Upper lobe of left lung (tissue), 5 donors: ENCODE measurements around a stretch of chr19.

GRCh38 chr19:10559615-10560128, 6.1 kb downstream of the KRI1 start:
- PRO-cap, 2 experiments, result no peak in any of the 2 experiments
- RAMPAGE, long total RNA, 4 experiments, result no peak in any of the 4 experiments

DNA sequence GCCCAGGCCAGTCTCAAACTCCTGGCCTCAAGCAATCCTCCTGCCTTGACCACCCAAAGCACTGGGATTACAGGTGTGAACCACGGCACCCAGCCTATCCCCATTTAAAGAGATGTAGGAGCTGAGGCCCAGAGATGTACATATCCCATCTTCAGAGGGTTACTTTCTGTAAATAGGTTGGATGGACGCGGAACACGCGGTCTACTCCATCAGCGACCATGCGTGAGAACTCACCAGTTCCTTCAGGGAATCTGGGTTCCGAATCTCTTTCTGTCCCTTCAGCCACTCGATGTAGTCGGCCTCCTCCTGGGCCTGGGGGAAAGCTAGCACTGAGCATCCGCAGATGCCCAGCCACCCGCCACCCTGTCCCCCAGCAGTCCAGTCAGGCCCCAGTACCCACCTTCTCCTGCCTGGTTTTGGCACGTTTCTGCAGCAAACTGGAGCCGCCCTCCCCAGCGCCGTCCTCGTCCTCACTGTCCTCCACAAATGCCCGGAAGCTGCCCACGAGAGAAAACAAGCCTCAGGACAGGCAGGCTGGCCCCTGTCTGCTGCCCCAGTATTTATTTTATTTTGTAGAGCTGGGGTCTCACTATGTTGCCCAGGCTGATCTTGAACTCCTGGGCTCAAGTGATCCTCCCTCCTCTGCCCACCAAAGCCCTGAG, 4.9 kb downstream of the KRI1 start:
- PRO-cap, 2 experiments, result no peak in any of the 2 experiments
- RAMPAGE, long total RNA, 4 experiments, result no peak in any of the 4 experiments

- PRO-cap, 2 experiments, result no peak in any of the 2 experiments
- RAMPAGE, long total RNA, 4 experiments, result no peak in any of the 4 experiments
Measured at GRCh38 chr19:10612335-10612891, 12.9 kb upstream of the SLC44A2 start.

- PRO-cap, 2 experiments, result peak in 2 of 2 experiments; most common minus-strand start chr19:10653841 (in 2)
- RAMPAGE, long total RNA, 4 experiments, result start-site peak on the minus strand in 2 of 4 experiments, at chr19:10653839-10653875 at its widest, 37 to 39 reads per replicate
Measured at GRCh38 chr19:10653491-10654209, 496 bp upstream of the ILF3 start.

GRCh38 chr19:10678634-10679414, 22.4 kb upstream of the QTRT1 start:
- PRO-cap, 2 experiments, result no peak in any of the 2 experiments
- RAMPAGE, long total RNA, 4 experiments, result no peak in any of the 4 experiments

DNA sequence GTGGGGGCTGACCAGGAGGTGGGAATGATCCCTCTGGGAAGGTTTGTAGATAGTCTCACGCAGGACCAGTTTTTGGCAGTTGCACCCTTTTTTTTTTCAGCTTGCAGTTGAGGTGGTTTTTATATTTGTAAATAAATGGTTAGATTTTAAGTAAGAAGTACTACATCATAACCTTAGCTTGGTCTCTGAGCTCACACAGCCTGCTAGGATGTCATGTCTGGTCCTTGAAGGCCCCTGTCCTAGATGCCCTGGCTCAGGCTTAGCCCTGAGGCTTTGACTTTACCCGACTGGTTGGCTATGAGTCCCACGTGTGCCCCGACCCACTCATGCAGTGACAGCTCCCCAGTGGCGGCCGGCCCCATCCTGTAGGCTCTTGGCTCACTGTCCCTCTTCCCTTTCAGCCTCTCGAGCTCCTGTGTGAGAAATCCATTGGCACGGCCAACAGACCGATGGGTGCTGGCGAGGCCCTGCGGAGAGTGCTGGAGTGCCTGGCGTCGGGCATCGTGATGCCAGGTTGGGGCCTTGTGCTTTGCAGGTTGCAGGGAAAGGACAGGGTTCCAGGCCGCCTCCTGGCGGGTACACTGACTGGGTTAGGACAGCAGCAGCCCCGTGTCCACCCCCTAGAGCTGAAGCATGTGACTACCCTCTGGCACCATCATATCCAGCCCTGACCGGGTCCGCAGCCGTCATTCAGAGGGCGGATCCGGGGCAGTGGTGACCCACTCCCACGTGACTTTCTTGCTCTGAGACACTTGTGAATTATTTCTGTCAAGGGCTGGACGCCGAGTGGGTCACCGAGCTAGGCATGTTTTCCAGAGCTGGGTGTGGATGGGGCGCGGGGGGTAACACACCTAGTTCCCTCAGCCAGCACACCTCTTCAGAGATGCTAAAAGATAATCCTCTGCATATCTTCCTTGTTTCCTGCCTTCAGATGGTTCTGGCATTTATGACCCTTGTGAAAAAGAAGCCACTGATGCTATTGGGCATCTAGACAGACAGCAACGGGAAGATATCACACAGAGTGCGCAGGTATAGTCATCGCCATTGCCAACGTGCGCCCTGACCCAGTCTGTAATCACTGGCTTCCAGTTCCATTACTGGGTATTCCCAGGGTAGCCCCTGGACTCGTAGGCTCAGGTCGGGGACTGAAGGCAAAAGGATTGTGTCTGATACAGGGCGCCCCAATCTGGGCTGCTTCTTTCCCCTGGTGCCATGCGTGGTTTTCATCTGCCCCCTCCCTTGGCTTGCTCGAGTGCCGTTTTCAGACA, 21.4 kb upstream of the QTRT1 start:
- PRO-cap, 2 experiments, result no peak in any of the 2 experiments
- RAMPAGE, long total RNA, 4 experiments, result no peak in any of the 4 experiments

- PRO-cap, 2 experiments, result no peak in any of the 2 experiments
- RAMPAGE, long total RNA, 4 experiments, result no peak in any of the 4 experiments
Measured at GRCh38 chr19:10683601-10683931, 17.7 kb upstream of the QTRT1 start.

DNA sequence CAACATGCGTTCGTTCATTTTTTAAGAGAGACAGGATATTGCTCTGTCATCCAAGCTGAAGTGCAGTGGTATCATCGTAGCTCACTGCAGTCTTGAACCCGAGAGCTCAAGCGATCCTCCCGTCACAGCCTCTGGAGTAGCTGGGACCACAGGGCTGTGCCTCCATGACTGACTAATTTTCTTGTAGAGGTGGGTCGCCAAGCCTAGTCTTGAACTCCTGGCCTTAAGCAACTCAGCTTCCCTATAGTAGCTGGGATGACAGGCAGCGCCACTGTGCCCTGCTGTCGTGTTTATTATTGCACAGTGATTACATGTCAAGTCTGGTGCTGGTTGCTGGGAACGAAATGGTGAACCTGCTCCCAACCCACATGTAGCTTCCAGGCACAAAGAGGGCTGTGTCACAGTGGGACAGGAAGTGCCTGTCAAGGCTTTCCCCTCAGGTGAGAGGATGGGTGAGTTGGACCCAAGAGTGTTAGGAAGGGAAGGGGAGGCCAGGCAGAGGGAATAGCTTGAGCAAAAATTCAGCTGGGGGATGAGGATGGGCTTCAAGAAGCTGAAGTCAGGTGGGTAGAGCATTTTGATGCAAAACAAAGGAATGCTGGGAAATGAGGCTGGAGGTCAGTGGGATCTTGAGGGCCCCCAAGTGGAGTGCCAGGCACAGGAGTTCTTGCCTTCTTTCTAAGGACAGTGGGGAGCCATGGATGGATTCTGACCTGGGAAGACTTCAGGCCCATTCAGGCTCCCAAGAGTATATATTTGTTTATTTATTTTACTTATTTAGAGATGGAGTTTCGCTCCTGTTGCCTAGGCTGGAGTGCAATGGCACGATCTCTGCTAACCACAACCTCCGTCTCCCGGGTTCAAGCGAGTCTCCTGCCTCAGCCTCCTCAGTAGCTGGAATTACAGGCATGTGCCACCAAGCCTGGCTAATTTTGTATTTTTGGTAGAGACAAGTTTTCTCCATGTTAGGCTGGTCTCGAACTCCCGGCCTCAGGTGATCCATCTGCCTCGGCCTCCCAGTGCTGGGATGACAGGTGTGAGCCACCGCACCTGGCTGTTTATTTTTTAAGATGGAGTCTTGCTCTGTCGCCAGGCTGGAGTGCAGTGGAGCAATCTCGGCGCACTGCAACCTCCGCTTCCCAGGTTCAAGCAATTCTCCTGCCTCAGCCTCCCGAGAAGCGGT, 8.4 kb upstream of the QTRT1 start:
- PRO-cap, 2 experiments, result no peak in any of the 2 experiments
- RAMPAGE, long total RNA, 4 experiments, result no peak in any of the 4 experiments

- PRO-cap, 2 experiments, result no peak in any of the 2 experiments
- RAMPAGE, long total RNA, 4 experiments, result no peak in any of the 4 experiments
Measured at GRCh38 chr19:10763343-10764124, 45.7 kb downstream of the DNM2 start.

- PRO-cap, 2 experiments, result no peak in any of the 2 experiments
- RAMPAGE, long total RNA, 4 experiments, result no peak in any of the 4 experiments
Measured at GRCh38 chr19:10796825-10797203, 39.2 kb downstream of the TMED1 start.

- PRO-cap, 2 experiments, result no peak in any of the 2 experiments
- RAMPAGE, long total RNA, 4 experiments, result start-site peak on the plus strand in 1 of 4 experiments, at chr19:10802342-10802348 at its widest, 32 reads per replicate
Measured at GRCh38 chr19:10802255-10802793, 33.7 kb downstream of the TMED1 start.

DNA sequence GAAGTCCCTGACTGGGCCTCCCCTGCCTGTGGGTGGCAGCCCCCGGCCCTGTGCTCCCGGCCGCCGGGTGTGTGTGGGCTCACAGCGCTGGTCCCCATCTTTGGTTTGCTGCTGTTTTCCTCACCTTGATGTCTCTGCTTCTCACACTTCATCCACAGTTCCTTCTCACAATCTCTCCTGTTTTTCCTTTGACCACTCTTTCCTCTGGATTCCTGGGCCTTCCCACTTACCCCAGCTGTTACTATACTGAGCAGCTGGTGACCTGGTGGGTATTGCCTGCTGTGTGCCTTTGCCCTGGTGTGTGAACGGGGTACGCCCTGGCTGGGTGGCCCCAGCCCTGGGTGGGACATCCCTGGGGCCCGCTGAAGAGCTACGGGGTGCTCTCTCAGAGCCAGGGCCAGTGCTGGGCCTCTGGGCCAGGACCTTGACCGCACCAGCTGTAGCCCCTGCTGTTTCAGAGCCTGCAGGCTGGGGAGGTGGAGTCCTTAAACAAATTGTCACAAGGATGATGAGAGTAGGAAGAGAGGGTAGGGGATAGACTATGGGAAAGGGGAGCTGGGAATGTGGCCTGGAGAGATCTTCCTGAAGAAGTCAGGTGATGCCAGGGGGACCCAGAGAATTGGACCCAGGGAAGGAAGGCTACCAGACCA, 32.5 kb downstream of the TMED1 start:
- PRO-cap, 2 experiments, result no peak in any of the 2 experiments
- RAMPAGE, long total RNA, 4 experiments, result start-site peak on the plus strand in 1 of 4 experiments, centred at position 245 of the sequence, 42 reads per replicate

DNA sequence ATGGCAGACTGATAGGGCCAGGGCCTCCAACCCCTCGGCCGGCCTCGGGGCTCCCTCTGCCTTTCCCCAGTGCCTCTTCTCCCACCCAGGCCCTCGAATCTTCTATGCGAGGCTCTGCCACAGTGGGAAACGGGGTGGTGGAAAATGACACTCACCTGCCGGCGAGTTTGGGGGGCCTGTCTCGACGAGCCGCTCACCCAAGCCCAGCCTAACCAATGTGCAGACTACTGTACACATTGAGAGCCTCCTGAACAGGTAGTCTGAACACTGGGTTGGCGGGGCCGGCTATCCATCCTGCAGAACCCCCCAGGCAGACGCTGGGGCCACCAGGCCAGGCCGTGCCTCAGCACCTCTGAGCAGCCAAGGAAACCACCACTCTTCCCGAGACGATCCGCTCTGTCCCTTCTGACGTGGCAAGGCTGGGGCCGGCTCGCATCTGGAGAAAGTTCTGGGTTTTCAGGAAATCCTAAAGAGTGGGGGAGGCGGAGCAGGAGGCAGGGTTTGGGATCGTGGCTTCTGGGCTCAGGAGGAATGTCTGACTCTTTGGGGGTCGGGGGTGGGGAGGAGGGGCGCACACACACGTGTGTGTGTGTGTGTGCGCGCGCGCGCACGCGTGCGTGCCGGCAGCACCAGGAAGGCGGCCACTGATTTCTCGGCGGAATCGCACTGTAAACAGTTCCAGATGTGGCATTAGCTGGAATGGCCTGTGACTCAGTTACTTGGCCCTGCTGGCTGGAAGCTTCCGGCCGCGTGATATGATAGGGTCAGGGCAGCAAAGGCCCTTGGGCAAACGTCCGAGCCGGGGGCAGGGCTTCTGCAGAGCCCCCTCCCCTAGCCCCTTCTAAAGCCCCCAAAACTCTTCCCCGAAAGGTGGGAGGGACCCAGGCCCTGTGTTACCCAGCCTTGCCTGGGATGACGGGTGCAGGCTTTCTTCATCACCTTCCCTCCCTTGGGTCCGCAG, 18.5 kb downstream of the TMED1 start:
- PRO-cap, 2 experiments, result peak in 1 of 2 experiments; most common minus-strand start position 354 of the sequence (in 1)
- RAMPAGE, long total RNA, 4 experiments, result no peak in any of the 4 experiments

GRCh38 chr19:10831460-10832187, 4.4 kb downstream of the TMED1 start:
- PRO-cap, 2 experiments, result no peak in any of the 2 experiments
- RAMPAGE, long total RNA, 4 experiments, result no peak in any of the 4 experiments

GRCh38 chr19:10876272-10877030, 5.1 kb downstream of the CARM1 start:
- PRO-cap, 2 experiments, result no peak in any of the 2 experiments
- RAMPAGE, long total RNA, 4 experiments, result no peak in any of the 4 experiments

DNA sequence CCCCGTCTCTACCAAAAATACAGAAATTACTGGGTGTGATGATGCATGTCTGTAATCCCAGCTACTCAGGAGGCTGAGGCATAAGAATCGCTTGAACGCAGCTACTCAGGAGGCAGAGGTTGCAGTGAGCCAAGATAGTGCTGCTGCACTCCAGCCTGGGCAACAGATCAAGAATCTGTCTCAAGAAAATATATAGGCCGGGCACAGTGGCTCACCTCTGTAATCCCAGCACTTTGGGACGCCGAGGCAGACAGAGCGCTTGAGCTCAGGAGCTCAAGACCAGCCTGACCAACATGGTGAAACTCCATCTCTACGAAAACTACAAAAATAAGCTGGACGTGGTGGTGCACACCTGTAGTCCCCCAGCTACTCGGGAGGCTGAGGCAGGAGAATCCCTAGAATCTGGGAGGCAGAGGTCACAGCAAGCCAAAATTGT, 26.7 kb downstream of the YIPF2 start:
- PRO-cap, 2 experiments, result no peak in any of the 2 experiments
- RAMPAGE, long total RNA, 4 experiments, result no peak in any of the 4 experiments

- PRO-cap, 2 experiments, result no peak in any of the 2 experiments
- RAMPAGE, long total RNA, 4 experiments, result no peak in any of the 4 experiments
Measured at GRCh38 chr19:10921614-10922330, 6.7 kb downstream of the YIPF2 start.

GRCh38 chr19:10975719-10976021, 14.8 kb downstream of the SMARCA4 start:
- PRO-cap, 2 experiments, result no peak in any of the 2 experiments
- RAMPAGE, long total RNA, 4 experiments, result no peak in any of the 4 experiments

DNA sequence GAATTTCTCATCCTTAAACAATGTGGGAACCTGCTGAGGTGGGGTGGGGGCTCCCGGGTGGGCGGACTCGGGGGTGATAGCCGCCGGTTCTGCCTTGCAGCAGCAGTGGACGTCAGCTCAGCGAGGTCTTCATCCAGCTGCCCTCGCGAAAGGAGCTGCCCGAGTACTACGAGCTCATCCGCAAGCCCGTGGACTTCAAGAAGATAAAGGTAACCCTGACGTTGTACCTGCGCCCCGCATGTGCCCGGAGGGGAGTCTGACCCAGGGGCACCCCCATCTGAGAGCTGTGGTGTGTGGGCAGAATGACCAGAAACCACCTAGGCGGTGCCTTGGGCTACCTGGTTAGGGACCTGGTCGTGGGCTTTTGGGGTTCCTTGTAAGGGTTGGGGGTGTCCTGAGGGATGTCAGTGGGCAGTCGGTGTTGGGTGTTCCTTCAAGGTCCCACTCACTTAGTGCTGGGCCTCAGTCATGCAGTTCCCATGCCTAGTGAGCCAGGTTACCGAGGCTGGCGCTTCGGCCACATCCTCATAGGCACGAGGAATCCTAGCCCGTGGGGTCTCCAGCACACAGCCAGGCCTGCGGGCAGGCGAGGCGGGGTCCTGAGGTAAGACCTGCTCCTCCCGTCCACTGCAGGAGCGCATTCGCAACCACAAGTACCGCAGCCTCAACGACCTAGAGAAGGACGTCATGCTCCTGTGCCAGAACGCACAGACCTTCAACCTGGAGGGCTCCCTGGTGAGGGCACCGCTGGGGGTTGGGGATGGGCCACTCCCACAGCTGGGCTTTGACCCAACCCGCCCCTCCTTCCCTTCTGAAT, 30.9 kb upstream of the LDLR start:
- PRO-cap, 2 experiments, result no peak in any of the 2 experiments
- RAMPAGE, long total RNA, 4 experiments, result no peak in any of the 4 experiments

- PRO-cap, 2 experiments, result no peak in any of the 2 experiments
- RAMPAGE, long total RNA, 4 experiments, result no peak in any of the 4 experiments
Measured at GRCh38 chr19:11088369-11088909, 824 bp upstream of the LDLR start.